Astrocyte (in vitro differentiated cells and primary cell): ENCODE measurements around a stretch of chr9.

DNA sequence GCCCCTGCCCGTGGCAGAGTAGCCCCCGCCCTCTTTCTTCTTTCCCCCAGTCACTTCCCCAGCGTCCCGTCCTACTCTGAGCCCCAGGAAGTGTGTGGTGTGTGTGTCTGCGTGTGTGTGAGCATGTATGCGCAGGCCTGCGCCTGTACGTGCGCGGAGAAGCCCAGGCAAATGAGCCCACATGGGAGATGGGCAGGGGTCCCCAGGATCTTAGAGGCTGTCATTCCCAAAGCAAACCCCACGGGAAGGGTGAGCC lies 15.3 kb downstream of the GBGT1 start:
- PRO-cap = no peak
- RRBS, 2 experiments = no CpG with 5 or more reads among the region's 11 CpGs

DNA sequence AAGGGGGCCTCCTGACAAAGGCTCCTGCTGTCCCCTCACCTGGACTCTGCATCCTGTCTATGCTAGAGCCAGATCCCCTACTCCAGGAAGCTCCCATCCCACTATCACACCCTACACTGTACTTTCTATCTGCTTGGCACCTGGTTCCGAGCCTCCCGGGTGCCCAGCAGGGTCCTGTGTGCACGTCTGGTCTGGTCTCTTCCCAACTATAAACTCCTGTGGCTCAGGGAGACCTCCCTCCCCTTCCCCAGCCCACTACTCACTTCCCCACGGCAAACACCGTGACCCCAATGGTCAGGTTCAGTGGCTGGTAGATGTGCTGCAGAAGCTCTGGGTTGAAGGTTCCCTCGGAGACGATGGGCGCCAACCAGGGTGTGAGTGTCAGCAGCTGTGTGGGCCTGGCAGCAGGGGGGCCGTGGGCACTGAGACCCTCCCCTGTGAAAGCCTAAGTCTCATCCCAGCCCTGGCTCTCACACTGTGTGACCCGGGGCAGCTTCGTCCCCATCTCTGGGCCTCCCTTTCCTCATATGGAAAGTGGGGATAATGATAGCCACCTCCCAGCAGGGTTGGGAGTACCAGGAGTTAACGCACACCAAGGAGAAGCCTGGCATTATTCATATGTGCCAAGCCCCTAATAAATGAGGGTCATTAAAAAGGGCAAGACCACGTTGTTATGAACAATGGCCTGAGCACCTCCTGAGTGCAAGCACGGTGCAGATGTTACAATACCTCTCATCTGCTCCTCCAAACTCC lies 8.6 kb downstream of the GBGT1 start:
- PRO-cap = no peak
- RRBS, 2 experiments = no CpG with 5 or more reads among the region's 14 CpGs

DNA sequence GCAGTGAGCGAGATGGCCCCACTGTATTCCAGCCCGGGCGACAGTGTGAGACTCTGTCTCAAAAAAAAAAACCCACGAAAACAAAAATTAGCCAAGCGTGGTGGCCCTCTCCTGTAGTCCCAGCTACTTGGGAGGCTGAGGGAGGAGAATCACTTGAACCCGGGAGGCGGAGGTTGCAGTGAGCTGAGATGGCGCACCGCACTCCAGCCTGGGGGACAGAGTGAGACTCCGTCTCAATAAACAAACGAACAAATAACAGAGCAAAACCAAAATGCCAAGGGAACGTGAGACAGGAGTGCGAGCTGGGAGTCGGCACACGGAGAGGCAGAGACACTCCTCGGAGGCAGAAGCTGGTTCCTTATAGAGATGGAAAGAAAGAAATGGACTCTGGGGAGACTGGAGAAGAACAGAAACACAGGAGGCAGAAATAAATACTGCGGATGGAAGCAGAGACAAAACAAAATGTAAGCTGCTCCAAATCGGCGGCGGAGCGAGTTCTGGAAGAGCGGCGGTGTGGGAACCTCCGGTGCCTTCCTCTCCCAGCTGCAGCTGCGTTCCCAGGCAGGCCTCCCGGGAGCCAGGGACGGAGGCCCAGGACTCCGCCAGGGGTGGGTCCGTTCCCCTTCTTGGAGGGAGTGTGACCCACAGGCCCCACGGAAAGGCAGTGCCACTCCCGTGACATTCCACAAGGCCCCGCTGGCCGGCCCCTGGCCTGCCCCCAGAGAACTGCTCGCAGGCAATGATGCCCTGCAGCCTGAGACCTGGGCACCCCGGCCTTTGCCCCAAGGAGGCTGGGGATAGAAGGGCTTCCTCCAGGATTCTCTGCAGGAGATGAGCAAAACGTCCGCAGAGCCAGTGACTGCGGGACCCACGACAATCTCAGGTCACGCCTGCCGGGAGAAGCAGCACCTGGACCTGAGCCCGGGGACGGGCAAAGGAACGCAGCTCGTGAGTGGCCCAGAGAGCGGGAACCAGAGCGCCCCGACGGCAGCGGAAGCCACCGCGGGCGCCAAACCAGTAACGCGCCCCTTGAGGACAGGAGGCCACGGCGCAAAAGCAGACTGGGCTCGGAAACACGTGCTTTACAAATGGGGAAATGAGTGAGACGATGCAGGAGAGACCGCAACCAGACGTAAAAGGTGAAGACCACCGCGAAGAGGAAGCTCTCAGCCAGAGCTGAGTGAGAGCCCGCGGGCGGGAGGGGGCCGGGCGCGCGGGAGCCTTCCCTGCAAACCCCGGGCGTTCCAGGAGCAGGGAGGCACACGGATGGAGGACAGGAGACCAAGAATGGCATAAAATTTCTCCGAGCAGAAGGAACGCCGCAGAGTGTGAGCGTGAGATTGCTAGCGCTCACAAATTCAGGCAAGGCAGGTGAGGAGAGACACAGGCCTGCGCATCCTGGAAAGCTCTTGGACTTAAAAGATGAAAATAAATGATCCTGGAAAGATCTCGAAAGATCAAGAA lies 9.4 kb downstream of the OBP2B start:
- PRO-cap = no peak
- RRBS, 2 experiments = 38 to 39% methylated on average over 8 to 12 of the region's 81 CpGs

GRCh38 chr9:133223177-133223702 lies 14.2 kb upstream of the OBP2B start:
- PRO-cap = no peak
- RRBS, 2 experiments = 35 to 57% methylated on average over 2 to 6 of the region's 13 CpGs

DNA sequence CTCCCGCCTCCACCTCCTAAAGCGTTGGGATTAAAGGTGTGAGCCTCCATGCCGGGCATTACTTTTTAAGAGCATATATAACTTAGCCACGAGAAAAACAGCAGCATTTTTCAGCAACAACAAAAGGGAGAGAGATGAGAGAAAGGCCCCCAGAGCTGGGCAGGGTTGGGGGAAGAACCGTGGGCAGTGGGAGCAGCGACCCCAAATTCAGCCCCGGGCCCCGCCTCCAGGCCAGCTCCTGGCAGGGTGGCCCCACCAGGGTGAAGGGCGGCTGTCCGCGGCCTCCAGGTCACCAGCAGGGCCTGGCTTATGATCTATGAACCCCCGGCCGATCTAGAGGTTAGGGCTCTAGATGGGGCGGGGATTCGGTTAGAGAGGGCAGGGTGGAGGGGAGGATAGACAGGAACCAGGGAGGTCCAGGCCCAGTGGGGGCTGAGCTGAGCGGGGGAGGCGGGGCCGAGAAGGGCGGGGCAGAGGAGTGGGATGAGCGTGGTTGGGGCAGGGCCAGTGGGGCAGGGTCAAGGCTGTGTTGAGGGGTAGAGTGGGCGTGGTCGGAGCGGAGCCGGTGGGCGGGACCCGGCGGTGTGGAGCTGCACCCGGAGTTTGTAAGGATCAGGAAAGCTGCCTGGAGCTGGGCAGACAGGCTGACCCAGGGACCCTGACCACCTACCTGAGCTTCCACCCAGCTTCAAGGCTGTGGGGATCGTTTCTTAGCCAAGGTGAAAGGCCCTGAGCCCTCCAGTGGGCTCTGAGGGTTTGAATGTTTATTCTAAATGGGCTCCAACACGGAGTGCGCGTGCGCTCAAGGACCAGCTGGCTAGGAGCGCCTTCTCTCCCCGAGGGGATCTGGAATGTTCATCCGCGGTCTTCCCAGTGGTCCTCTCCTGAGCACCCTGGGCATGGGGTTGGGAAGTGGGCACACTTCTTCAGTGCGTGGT lies 29.3 kb upstream of the OBP2B start:
- PRO-cap = no peak
- RRBS, 2 experiments = 51% methylated on average over 3 of the region's 38 CpGs; no CpG with 5 or more reads in 1 of the 2 experiments

DNA sequence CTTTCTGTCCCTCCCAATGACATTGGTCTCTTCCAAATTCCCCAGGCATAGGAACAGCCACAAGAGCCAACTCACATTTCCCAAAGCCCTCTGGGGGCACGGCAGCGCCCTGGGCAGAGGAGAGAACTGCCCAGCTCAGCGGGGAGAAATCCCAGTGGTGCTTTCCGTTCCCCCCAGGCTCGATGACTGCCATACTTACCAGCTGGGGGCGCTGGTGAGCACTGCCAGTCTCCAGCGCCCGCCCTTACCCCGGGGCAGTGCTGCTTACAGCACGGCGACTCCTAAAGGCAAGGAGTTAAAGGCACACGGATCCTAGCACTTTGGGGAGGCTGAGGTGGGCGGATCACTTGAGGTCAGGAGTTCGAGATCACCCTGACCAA lies 30.0 kb upstream of the OBP2B start:
- PRO-cap = no peak
- RRBS, 2 experiments = no CpG with 5 or more reads among the region's 14 CpGs

- PRO-cap = no peak
- RRBS, 2 experiments = no CpG with 5 or more reads among the region's 32 CpGs
Measured at GRCh38 chr9:133256590-133257617, 47.9 kb upstream of the OBP2B start.

DNA sequence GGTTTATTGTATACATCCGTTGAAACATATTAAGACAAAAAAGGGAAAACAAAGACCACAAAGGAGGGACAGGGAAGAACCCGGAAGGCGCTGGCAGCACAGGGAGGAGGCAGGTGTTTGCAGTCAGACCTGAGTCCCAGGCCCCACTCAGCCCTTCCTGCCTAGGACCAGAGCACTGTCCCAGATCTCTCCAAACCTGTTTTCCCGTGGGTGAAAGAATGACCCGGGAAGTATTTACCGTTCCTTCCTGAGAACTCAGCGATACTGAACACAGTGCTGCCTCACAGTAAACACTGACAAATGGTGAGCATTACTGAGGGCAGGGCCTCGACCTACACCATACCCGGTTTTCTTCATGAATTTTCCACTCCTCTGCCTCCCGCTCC lies 62.2 kb downstream of the SURF6 start:
- PRO-cap = no peak
- RRBS, 2 experiments = 90 to 100% methylated on average over 1 to 3 of the region's 10 CpGs

GRCh38 chr9:133359330-133360503 lies 3.4 kb downstream of the SURF2 start:
- PRO-cap = no peak
- RRBS, 2 experiments = no CpG with 5 or more reads among the region's 28 CpGs

- PRO-cap = unidirectional peak, minus-strand start at chr9:133371632
- RRBS, 2 experiments = no CpG with 5 or more reads among the region's 19 CpGs
Measured at GRCh38 chr9:133371250-133372427, 4.2 kb downstream of the SURF4 start.

DNA sequence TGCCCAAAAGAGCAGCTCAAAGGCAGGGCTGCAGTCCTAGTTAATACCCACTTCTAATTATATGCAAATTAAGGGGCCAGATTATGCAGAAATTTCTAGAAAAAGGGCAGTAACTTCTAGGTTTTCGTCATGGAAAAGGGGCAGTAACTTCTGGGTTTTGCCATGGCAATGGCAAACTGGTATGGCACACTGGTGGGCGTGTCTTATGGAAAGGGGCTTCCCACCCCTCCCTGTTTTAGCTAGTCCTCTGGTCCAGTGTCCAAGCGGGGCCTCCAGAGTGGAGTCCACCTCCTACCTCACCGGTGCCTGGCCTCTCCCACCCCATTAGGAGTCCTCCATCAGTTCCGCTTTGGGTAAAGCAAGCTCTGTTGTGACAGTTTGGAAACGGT lies 5.6 kb downstream of the ADAMTS13 start:
- PRO-cap = no peak
- RRBS, 2 experiments = no CpG with 5 or more reads among the region's 6 CpGs

GRCh38 chr9:133539072-133539884 lies 4.8 kb downstream of the ADAMTSL2 start:
- PRO-cap = no peak
- RRBS, 2 experiments = 29 to 32% methylated on average over 14 of the region's 47 CpGs

DNA sequence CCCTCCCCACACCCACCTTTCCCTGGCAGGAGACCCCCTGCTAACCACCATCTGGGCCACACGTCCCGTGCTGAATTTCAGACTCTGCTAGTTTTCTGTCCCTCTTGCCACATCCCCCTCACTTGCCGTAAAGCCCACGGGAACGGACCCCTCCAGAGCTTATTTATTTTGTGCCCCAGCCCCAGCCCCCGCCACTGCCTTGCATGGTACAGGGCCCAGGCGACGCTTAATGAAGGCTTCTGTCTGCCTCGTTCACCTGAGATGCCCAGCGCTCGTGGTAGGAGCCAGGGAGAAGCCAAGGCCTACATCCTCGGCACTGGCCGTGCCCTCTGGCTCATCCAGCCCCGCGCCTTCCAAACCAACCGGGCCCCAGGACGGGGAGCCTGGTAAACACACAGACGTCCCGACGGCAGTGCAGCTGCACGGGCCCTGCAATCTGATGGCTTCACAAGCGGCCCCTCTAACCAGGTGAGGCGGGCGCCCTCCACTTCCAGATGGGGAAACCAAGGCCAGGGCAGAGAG lies 23.8 kb downstream of the FAM163B start:
- PRO-cap = no peak
- RRBS, 2 experiments = no CpG with 5 or more reads among the region's 24 CpGs

GRCh38 chr9:133635437-133635763 lies 763 bp upstream of the DBH start:
- PRO-cap = no peak
- RRBS, 2 experiments = no CpG with 5 or more reads among the region's 7 CpGs

DNA sequence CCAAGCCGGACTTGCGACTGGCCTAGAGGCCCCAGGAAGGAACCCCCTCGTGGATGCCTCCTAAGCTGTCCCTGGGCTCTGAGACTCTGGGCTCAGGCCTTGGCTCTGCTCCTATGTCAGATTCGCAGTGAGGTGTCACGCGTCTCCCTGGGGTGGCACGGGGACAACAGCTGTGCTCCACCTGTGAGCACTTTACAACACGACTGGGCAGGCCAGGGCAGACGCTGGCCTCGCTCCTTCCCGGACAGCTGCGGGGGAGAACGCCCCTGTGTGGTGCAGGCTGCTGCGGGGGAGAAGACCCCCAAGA lies 36.2 kb downstream of the SARDH start:
- PRO-cap = no peak
- RRBS, 2 experiments = no CpG with 5 or more reads among the region's 14 CpGs

DNA sequence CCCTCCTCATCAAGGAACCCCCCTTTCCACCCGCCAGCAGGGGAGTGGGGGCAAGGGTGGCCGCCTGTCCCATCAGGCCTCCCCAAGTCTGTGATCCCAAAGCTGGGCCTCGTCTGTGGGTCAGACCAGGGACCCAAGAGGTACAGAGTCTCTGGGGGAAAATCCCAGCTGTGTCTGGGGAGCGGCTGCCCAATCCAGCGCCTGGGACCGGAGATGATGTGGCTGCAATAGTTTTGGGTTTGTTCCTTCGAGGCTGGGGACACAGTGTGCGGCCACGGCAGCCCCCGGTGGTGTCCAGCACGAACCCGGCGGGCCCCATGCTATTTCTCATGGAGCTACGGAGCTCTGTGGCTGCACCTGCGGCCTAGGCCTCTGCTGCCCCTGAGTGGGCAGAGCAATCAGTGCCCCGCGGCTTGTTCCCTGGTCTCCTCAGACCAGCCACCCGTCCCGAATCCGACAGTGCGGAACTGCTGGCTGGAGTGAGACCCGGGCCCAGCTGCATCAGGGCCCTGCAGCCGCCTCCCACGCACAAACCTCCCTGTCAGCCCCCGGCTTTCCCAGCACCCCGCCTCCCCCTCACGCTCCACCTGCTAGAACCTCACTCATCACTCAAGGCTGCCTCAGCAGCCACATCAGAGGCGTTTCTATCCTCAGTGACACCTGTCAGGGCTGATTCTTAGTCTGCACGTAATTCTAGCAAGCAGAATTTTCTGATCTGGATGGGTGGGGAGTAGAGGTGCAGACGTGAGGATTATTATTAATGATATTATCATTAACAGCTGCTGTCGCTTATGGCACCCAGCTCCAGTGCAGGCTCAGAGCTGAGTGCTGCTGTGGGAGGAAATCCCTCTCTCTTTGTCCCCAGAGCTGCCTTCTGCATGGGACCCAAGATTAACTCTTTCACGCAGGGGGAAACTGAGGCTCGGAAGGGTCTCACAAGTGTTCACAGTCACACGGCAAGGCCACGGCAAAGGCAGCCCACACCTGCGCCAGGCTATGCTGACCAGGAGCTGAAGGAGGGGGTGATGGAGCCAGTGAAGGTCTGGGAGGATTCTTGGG lies 28.9 kb downstream of the SARDH start:
- PRO-cap = no peak
- RRBS, 2 experiments = 44 to 54% methylated on average over 8 of the region's 36 CpGs

- PRO-cap = no peak
- RRBS, 2 experiments = no CpG with 5 or more reads among the region's 11 CpGs
Measured at GRCh38 chr9:133756332-133756652, 18.1 kb upstream of the SARDH start.

DNA sequence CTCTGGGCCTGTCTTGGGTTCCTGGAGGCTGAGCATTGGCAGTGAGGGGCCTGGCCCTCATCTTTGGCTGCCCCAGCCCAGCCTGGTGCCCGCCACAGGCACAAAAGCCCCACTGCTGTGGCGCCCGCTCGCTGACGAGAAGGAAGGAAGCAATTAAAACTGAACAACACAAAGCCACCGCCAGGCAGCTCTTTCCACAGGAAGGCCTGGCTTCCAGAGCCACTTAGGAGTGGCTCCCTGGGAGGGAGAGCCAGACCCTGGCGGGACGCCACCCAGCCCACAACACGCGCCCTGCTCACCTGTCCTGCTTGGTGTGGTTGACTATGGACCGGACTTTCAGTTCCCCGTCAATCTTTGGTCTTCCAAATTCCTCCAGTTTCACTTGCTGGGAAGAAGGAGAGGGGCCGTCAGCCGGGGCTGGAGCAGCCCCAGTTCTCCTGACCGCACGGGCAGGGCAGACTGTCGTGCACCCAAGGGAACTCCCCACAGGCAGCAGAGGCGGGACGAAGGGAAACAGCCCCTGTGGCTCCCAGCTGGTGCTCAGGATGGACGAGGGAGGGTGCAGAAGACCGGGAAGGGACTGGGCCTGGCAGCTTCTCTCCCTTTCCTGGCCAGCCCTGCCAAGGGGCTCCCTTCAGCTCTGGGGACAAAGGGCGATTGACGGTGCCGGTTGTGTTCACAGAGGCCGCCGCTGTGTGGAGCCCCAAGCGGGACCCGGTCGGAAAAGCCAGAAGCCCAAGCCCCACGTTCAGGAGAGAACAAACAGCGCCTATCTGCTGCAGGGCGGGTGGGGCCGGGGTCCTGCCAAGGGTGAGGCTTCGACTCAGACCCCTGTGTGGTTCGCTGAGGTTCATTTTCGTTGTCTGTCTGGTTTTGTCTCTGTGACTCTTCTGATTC lies 51.1 kb upstream of the SARDH start:
- PRO-cap = no peak
- RRBS, 2 experiments = 38 to 57% methylated on average over 14 to 17 of the region's 36 CpGs

- PRO-cap = no peak
- RRBS, 2 experiments = 71% methylated on average over 1 of the region's 31 CpGs; no CpG with 5 or more reads in 1 of the 2 experiments
Measured at GRCh38 chr9:133805453-133806270, 67.5 kb upstream of the SARDH start.

DNA sequence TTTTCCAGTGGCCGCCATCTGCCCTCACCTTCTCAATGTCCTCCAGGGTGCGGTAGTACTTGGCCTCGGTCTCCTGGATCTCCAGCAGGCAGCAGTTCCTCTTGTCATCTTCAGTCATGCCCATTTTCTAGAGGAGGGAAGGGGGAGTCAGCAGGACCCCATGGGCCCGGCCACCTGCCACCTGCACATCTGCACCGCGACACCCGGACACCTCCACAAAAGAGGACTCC lies 70.8 kb upstream of the SARDH start:
- PRO-cap = no peak
- RRBS, 2 experiments = 93% methylated on average over 3 of the region's 7 CpGs; no CpG with 5 or more reads in 1 of the 2 experiments